Bronchial lymph node (tissue), 1 donor: ENCODE results near the genes ANAPC7 and VPS29.

DNA sequence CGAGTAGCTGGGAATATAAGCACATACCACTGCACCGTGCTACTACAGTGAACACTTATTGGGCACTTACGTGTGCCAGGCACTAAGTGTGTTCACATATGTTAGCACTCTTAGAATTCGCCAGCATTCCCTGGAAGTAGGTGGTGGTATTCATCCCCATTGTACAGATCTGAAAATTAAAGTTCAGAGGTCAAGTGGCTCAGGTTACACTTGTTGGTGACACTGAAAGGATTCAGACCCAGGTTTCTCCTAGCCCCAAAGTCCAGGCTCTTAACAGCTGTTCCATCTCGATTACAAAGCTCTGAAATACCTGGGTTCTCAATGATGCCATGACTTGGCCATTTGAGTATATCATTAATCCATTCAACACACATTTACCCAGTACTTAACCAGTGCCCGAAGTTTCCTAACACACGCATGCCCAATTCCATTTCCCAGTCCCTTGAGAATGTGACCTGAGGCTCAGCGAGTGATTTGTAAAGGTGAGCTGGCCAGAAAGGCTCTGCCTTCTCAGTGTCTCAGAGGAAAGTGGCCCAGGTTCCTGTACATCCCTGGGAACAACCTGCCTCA, 4.8 kb downstream of the MVK start:
- PRO-cap: no peak

DNA sequence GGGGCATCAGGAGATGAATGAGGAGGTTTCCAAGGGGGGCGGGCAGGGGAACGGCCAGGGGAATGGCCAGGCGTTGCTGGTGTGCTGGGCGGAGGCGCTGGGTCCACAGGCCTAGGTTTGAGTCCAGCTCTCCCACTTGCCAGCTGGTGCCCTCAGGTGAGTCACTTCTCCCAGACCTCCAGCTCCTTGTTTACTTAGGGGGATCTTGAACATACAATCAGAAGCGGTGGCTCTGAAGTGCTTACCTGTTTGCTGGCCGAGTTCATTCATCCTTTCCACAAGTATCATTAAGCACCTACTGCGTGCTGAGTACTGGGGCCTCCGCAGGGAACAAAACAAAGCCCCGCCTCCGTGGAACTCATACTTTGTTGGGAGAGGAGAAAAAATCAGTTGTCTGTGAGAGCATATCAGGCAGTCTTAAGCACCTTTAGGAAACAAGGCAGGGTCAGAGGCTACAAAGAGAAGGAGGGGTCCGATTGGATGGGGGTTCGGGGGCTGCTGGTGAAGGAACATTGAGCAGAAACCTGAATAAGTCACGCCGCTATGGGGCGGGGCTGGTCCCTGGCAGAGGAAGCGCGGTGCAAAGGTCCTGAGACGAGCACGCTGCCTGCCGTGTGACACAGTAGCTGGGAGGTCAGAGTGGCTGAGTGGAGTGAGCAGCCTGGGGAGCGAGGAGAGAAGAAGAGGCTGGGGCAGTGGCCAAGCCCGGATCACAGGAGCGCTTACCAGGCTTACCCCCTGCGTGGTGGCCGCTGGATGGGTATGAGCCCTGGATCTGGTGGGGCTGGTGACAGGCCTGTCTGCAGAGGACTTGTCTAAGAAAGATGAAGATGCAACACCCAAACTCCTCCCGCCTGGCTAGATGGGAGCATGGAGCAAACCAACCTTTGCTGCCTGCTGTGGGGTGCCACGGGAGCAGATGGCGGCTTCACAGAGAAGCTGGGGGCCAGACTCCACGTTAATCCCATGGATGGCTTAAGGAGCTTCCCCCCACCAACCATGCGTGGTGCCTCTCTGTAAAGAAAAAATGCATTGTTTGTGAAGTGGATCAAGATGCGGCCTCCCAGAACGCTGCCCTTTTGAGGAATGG, 15.2 kb downstream of the MVK start:
- PRO-cap: no peak

DNA sequence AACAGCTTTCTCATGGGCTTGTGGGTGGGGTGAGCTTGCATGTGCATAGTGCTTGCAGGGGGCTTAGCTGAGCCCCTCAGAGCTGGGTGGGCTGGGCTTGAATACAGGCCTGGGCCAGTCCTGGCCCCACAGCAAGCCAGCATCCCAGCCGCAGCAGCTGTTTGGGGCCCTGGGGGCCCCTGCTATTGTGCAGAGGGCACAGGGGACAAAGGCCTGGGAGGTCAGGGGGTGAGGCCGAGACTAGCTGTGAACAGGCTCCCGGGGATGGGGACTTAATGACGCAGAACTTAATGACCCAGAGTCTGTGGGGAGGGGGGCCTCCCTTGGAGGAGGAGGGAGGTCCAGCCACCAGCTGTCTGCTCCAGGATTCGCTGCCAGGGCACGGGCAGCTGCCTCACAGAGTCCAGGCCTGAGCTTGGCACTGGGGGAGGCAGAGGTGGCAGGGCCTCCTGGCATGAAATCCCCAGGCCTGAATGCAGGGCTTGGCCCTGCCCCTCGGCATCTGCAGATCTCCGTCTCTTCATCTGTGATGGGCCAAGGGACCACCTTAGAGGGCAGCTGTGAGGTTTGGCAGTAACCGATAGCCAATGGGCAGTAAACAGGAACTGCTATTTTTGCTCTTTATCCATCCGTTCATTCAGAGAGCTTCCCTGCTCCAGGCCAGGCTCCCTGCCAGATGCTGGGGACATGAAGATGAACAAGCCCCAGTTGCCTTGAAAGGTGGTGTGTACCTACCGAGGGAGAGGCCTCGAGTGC, 6.6 kb downstream of the FAM222A start:
- PRO-cap: no peak

GRCh38 chr12:109734133-109734624, 20.6 kb downstream of the FAM222A start:
- PRO-cap: unidirectional peak, minus-strand start at chr12:109734496

DNA sequence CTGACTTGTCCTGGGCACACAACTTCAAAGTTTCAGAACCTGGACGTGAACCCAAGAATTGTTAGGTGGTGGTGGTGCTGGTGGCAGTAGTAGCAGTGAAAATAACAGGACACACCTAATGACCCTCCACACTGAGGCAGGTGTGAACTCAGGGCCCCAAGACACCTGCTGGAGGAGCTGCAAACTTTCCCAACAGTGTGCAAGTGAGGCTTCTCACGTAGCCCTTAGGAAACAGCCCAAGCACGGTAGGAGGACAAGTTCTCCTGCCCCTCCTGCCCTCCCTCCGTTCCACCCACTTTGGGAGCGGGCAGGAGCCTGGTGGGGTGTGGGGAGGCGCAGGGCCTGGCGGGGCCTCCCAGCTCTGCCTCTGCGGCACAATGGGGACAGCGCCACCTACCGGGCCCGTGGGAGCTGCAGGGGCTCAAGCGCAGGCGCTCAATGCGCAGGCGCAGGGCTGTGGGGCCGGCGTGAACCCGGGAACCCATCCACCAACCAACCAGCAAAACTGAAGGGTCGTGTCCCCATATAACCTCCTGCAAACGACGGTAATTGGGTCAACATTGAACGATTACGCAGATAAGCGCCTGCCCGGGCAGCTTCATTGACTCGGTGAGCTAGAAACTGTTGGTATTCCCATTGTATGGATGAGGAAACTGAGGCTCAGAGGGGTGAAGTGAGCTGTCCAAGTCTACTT, 12.0 kb upstream of the TRPV4 start:
- PRO-cap: no peak

DNA sequence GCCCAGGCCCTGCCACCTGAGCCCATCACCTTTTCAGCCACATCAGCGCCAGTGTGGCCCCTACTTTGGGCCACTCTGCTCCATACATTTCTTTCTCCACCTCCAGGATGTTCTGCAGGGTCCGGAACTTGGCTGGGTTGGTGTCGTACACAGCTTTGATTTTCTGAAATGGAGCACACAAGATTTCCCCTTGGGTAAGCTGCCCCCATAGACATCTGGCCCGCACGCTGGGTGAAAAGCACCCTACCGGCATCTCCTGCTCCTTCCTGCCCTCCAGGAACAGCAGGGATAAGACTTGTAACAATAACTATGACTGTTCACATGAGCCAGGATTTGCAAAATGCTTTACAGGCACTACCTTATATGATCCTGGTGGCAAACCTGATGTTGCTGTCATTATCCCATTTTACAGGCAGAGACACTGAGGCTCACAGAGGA, 22.8 kb downstream of the GLTP start:
- PRO-cap: no peak

GRCh38 chr12:109864210-109864809, 16.0 kb downstream of the GLTP start:
- PRO-cap: no peak

DNA sequence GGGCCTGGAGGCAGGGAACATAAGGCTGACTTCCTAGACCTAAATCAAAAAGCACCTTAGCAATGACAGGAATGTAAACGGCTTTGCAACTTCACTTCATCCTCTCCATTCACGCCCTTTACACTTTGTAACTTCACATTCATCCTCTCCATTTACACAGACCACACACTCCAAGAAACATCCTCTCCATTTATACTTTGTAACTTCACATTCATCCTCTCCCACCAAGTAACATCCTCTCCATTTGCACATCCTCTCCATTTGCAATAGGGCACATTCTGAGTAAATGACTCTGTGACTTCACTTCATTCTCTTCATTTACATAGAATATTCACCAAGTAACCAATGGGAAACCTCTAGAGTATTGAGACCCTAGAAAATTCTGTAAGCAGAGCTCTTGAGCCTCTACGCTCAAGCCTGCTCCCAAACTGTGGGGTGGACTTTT, 817 bp upstream of the GLTP start:
- PRO-cap: no peak

GRCh38 chr12:109888262-109888928, 8.1 kb upstream of the GLTP start:
- PRO-cap: unidirectional peak, plus-strand start at chr12:109888829; unidirectional peak, plus-strand start at chr12:109888865

DNA sequence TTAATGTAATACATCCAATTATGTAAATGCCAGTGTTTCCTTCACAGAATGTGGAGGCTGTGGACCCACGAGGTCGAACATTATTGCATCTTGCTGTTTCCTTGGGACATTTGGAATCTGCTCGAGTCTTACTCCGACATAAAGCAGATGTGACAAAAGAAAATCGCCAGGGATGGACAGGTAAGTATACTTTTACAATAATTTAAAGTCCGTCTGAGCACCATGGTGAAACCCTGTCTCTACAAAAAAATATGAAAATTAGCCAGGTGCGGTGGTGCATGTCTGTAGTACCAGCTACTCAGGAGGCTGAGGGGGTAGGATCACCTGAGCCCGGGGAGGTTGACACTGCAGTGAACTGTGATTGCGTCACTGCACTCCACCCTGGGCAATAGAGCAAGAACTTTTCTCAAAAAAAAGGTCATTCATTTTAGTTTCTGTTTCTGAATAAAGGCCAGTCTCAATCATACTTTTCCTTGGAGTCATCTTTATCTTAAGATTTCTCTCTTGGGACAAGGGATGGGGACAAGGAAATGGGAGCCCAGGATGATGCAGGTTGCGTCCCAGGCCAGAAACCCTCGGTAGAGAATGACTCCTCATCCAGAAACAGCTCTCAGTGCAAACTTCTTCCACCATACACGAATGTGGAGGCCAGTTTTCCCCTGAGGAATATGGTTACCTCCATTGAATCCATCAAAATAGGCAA, 12.9 kb downstream of the ANKRD13A start:
- PRO-cap: no peak

DNA sequence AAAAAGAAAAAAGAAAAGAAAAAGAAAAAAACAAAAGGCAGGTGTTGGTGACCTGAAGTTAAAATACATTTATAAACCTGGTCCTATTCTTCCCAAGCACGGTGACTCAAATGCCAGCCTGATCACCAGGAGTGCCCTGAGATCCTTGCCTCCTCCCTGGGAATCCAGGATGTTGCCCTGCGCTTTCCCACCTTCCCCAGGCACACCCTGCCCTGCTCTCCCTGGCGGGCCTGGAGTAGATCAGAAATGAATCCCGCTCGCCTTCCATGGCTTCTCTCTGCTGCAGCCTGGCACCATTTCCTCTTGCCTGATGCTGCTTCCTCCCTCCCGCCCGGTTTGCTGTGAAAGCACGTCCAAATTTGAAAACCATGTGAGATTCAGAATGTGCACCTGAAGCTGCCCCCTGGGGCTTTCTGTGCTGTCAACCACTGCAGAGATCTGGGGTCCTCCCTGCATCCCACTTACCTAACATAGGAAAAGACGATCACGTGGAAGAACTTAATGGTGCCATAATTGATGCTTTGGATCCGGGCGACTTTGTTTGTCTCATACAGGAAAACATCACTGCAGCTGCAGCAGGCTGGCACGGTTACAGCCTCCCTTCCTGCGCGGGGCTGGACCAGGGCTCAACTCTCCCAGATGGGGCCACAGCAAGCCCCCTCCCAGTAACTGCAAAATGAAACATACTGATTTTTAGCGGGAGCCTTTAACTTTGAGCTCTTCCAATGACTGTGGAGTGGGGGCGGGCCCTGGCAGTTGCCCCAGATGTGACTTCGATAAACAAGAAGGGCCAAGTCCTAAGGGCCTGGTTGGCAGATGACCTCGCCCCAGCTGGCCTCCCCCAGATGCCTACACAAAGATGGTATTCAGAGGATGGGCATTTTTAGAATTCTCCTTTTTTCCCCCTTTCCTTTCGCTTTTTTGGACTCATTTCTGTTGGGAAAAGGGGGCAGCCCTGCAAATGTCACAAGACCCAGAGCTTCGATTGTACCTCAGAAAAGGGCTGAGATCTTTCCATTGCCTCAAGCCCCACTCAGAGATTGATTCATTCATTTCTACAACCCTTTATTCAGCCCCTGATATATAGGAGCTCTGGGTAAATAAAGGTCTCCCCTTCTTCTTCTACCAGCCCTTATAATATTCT, 25.0 kb upstream of the C12orf76 start:
- PRO-cap: no peak

DNA sequence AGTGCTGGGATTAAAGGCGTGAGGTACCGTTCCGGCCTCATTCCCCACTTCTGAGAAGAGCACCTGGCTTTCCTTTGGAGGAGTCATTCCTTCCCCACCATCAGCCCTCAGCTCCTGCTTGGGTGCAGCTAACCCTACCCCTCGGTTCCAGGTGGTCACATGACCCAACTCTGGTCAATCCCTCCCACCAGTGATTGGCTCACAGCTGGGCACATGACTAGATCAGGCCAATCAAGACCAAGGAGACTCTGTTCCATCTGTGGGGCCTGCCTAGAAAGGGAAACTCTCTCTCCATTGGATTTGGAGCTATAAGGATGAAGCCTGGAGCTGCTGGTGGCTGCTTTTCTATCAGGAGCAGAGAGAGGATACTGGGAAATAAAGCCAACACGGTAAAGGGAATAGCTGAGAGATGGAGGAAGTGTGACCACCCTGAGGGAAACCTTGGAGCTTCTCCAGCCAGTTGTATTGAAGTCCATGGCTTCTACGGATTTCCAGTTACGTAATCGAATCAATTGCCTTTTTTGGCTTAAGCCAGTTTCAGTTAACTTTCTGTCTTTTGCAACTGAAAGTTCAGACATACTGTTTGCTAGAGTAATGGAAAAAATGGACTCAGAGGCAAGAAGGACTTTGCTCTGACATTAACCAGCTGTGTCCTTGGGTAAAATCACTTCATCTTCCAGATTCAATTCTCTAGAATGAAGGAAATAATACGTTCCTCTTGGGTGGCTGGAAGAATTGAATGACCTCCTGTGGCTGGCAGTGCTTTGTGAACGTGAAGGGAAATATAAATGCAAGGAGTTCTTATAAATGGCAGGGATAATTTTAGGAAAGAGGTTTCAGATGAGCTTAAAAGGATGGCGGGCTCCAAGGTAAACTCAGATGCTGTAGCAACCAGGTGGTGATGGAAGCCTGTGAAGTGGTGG, 19.6 kb upstream of the IFT81 start:
- PRO-cap: no peak

DNA sequence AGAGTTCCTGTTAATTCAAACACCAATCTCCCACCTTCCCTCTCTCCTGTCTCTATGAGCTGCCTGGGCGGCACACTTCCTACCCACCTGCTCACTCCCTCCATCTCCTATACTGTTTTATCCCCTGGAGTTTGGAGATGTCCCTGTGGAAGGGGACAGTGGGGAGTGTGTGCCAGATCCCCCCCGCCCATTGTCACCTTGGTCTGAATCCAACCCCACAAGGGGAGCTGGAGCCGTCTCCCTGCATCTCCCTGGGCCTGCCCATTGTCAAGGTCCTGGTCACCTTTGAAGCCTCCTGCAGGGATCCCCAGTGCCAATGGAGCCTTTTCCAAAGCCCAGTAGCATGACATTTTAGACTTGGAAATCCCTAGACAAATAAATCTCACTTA, 30.7 kb upstream of the ATP2A2 start:
- PRO-cap: no peak

DNA sequence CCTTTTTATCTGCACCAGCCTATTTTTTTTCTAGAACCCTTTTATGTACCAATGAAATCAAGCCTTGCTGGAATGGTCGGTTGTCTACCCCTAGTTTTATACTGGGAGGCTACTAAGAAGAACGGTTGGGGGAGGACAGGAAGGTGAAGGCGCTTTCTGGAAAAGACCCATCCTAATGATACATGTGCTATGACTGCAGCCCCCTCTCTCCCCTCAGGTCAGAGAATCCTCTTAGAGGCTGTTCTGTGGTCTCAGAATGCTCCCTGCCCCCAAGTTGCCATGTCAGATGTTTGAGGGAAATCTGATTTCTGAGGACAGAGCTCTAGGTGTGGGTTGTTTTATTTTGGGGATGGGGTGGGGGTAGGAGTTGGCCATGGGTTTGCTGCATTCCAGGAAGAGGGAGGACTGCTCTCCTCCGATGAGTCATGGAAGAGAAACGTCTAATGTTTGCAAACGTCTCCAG, 11.7 kb upstream of the ATP2A2 start:
- PRO-cap: no peak

DNA sequence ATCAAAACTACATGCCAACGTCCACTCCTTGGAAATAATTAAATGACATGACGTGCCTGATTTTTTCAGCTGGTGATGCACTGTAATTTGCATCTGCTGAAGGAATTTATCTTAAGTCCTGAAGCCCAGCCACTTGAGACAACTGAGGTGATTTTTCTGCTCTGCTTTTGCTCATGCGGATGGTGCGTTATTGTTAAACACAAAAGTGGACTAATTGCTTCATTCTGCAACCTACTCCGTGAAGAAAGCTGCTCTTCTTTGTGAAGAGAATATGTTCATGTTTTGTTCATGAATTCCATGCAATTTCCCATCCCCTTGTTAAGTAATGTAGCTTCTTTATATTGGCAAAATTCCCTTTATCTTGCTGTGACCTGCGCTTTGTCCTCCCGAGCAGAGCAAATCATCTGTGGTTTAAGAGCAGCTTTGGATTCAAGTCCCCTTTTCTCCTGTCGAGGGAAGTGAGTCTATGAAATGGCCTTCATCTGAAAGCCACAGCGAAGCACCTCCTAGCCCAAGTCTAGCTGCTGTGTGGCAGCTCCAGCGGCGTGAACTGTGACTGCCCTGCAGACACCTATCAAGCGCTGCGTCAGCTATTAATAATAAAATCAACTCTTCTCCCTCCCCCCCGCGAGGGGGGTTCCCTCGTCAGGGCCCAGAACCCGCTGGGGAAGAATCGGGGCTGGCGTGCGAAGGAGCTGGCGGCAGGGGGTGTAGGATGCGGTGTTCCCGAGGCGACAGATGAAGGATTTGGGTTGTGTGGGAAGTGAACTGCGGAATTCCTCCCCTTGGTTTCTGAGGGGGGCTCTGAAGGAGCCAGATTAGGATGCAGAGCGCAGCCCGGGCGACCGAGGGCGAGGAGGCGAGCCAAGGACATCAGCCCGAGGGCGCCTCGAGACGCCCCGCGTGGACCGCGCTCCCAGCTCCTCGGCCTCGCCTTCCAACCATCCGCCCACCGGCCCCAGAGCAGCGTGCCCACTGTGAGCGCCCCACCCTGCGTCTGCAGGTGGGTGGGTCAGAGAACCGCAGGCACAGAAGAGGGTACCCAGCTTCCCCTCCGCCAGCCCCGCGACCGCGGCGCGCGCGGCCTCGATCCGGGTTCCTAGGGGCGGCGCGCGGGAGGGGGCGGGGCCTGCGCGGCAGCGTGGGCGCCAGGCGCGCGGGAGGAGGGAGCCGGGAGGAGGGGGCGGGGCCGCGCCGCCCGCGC, 683 bp upstream of the ATP2A2 start:
- PRO-cap: bidirectional peak, plus-strand start at position 655 of the sequence, minus-strand start at position 526 of the sequence; bidirectional peak, plus-strand start outside the sequence, minus-strand start at position 1,093 of the sequence

DNA sequence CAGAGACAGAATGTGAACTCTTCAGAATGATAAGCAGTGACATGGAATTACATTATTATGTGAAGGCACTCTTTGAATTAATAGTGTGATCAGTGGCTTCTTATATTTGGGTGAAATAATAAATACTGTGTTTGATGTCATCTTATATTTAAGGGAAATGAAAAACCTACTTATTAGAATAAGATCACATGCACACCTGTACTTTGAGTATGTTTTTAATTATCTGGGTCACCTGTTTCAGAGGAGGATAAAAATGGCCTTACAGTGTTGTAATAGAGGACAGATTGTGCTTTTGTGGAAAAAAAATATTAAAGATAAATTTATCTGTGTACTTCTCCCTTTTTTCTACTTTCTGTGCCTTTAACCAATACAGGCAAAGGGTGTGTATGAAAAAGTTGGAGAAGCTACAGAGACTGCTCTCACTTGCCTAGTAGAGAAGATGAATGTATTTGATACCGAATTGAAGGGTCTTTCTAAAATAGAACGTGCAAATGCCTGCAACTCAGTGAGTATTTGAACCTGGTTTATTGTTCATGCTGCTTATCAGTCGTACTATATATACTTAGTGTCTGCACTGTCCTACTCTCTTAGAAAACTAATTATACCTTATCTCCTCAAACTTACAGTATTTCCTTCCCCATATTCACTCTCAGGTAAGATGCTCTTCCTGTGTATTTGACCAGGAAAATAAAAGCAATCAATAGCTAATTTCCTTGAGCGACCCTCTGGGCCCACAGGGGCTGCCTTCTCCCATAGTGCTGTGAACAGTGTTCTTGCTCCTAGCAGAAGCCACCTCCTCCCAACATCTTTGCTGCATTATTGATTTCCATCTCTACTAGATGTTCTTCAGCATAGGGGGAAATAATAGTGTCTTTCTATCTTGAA, 52.8 kb downstream of the ATP2A2 start:
- PRO-cap: no peak

DNA sequence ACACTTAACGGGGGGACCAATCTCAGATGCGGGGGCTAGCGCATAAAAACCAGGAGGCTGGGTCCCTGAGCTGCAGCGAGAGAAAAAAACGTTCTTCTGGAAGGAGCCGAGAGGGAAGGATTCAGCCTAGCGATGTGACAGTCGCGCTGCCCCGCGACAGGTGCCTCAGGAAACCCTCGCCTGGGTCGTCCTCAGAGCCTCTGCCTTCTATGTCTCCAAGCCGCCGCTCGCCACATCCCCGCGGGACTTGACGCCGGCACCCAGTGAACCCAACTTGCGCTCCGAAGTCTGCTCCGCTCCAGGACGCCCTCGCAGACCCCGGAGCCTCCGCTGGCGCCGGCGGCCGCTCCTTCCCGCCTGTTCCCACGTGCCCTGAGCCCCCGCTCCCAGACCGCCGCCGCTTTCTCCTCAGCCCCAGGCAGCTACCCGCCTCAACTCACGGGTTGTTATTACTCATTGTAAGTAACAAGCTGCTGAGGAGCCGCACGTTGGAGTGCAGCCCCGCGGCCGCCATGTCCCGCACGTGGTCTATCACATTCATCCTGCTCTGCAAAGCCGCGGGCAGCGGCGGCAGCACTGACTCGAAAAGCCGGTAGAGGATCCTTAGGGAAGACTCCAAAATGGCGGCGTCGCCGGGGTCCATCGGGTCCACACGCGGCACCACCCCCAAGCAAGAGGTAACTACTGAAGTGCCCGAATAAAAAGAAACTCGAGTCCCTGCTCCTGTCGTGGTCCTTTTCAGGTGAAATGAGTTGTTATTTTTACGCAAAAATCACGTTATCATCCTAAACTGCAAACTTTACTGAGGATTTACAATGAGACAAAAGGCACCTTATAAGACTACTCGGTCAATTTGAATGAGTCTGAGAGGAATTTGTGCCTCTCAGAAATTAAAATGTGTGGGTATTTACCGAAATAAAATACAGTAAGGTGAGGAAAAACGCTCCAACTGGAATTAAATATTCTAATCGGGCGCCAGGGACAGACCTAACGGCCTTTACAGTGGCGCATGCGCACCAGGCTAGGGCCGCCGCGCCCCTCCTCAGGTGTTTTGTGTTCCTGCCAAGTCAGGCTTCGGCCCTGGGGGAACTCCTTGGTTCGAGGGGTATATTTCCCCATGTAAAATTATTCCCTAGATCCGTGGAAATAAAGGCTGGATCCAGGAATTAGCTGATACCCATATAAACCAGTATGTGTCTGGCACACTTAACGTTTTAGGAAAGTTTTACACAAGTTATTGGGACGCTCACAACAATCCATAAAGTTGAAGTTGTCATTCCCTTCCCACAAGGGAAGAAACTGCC, at the start of gene ANAPC7:
Gene ANAPC7, minus strand, starts transcription at position 622 of the 1,304 bp plus-strand sequence.
- PRO-cap: unidirectional peak, minus-strand start at position 622 of the sequence; unidirectional peak, plus-strand start at position 1,024 of the sequence; unidirectional peak, plus-strand start at position 1,070 of the sequence

GRCh38 chr12:110501971-110502433, at the start of gene VPS29:
VPS29 (minus strand) TSS chr12:110502111.
- PRO-cap: bidirectional peak, plus-strand start at chr12:110502331, minus-strand start at chr12:110502111

GRCh38 chr12:110567102-110567627, 16.0 kb downstream of the PPTC7 start:
- PRO-cap: no peak

DNA sequence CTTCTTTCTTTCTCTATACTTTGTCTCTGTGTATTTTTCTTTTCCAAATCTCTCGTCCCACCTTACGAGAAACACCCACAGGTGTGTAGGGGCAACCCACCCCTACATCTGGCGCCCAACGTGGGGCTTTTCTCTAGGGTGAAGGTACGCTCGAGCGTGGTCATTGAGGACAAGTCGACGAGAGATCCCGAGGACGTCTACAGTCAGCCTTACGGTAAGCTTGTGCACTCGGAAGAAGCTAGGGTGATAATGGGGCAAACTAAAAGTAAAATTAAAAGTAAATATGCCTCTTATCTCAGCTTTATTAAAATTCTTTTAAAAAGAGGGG, 12.3 kb downstream of the PPTC7 start:
- PRO-cap: no peak